Vein endothelial cell (primary cell): Measurements from ENCODE around the genes DBNDD2 and TNNC2.

DNA sequence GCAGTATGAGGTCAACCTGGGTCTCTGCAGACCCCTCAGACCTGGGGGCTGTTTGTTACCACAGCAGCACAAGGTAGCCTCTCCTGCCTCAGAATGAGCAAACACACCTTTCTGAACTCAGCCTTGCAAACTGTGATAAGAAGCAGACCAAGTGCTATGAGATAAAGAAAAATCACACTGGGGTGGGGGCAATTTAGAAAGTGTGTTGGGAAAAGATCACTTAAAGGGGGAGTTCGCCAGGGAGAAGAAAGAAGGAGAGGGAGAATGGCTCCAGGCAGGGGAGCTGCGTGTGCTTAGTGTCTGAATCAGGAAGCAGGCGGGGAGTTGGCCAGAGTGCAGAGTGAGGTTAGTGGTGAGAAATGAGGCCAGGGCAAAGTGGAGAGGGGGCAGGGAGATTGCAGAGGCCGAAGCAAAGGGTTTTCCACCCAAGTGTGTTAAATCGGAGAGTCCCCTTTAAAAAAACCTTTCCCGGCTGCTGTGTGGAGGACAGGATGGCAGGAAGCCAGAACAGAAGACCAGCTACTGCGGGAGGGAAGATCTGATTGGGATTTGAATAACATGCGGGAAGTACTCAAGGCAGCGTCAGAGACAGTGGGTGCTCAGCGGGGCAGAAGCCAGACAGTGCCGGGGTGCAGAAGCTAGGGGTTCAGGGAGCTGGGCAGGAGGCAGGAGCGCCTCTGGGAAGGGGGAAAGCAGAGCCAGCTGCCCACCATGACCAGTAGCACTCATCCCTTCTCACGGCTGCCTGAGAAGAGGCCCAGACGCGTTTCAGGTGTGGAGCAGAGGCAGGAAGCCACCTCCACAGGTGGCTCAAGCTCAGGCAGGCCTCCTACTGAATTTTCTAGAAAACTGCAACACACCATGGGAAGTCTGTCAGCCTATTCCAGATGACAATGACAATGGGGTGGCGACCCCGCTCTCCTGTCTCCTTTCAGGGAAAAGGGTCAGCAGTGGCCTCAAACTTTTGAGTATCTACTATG lies 9.0 kb downstream of the ADA start:
- CAGE, long polyA plus RNA: no peak

- CAGE, long polyA plus RNA: no peak
Measured at GRCh38 chr20:44983432-44983662, 17.0 kb downstream of the STK4 start.

- CAGE, long polyA plus RNA: no peak
Measured at GRCh38 chr20:45053086-45053448, 47.9 kb downstream of the KCNS1 start.

- CAGE, long polyA plus RNA: no peak
Measured at GRCh38 chr20:45071357-45071733, 29.6 kb downstream of the KCNS1 start.

DNA sequence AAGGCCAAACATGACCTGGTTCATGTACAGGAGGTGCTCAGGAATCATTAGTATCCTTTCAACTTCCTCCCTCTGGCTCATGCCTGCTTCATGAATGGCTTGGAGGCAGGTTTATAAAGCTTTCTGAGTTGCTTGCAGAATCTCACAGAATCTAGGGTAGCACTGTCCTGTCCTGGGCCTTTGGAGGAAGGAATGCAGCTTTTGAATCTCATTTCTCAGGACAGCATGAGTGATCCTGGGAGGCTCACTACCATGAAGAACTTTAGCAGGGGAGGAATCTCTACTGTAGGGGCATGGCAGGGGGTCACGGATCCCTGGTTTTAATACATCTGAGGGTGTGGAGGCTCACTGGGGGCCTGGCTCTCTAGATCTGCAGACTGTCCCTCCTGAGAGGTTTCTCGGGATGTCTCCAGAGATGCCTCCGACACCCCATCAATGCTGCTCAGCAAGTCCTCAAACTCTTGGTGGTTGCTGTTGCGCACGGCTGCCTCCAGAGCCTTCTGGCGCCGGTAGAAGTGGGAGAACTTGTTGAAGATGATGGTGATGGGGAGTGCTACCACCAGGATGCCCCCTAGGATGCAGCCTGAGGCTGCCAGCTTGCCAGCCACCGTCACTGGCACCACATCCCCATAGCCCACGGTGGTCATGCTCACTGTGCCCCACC lies 6.2 kb downstream of the KCNS1 start:
- CAGE, long polyA plus RNA: no peak

DNA sequence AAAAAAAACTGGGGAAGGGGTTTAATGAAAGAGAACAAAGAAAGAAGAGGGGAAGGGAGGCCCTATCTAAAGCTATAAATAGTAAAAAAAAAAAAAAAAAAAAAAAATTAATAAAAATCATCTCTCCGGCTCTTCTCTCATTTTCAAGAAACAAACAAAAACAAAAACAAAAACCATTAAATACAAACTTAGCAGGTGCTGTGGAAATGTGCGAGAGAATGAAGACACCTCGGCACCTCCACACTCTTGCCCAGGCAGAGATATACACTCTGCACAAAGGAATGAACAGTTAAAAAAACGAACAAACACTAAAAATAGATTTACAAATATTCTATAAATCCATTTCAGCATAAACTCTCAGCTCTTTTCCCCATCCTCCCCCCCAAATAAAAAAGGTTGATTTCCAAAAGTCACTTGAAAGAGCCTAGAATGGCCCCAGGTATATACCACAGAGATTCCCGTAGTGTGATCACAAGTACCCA lies 18.2 kb upstream of the MATN4 start:
- CAGE, long polyA plus RNA: no peak

- CAGE, long polyA plus RNA: no peak
Measured at GRCh38 chr20:45326783-45327685, 18.9 kb upstream of the MATN4 start.

DNA sequence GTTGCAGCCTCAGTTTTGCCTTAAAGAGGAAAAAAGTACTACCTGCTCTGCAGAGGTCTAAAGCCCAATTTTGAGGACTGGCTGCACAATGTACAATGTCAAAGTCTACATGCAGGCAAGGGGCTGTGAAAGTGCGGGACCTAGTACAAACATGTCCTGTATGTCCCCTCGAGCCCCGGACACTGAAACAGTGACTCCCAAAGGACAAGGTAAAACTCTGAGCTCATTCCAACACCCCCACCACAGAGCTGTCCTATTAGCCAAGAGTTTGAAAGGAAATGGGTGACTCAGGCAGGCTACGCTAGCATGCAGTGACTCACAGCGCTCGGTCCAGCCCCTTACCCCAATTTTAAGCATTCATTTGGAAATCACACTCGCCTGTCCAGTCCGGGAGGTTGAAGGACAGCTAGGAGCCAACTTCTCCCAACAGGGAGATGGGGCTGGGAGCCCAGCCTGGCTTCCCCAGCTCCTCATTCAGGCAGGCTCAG lies 4.1 kb downstream of the SDC4 start:
- CAGE, long polyA plus RNA: no peak

DNA sequence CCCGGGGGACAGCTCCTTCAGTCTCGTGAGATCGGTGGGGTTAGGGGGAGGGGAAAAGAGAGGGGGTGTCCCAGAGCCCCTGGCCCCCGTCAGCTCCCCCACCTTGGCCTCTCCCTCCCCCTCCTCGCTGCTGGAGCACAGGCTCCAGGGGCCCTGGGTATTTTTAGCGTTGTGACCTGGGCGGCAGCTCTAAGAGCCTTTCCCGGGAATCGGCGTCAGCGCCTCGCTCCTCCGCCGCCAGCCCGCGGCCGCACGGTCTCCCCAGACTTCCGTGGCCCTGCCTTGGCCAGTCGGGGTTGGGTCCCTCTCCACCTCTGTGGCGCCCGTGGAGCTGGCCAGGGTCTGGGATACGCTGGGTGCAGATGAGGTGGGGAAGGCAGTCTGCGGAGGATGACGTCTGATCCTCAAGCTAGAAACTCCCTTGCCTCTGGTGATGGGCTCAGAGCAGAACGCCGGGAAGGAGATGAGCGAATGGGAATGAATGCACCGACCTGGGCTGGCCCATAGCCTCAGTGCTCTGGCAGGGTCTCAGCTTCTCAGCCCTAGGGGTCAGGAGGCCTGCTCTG lies 963 bp upstream of the DBNDD2 start:
- CAGE, long polyA plus RNA: no peak

- CAGE, long polyA plus RNA: no peak
Measured at GRCh38 chr20:45407726-45408434, at the start of gene DBNDD2. Gene DBNDD2 (plus strand): TSS chr20:45408289.

DNA sequence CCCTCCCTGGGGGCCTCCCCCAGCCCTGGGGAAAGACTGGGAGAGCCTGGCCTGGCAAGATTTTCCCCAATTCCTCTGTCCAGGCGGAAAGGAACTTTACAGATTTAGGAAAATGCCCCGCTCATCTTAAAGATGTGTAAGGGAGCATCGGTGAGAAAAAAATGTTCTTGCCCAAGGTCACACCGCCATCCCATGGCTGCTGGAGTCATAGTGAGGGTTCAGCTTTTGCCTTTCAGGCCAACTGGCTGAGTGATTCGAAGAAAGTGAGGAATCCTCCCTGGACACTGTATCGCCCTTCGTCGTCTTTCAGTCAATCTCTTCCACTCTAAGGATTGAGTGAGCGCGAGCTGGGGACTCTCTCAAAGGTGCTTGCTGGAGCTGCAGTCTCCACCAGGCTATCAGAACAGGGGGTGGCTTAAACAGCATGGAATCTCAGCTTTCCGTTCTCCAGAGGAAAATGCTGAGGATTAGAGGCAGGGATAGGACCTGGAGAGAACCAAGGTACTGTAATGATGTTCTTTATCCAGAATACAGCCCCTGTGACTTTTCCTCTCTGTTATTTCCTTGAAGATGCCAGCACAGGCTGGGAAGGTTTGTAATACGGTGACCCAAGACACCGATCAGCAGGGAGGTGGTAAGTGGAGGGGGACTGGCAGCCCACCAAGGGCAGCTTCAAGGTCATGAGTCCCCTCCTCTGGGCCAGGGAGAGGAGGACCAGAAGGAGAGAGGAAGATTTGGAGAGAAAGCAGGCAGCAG lies 1.5 kb downstream of the WFDC2 start:
- CAGE, long polyA plus RNA: no peak

DNA sequence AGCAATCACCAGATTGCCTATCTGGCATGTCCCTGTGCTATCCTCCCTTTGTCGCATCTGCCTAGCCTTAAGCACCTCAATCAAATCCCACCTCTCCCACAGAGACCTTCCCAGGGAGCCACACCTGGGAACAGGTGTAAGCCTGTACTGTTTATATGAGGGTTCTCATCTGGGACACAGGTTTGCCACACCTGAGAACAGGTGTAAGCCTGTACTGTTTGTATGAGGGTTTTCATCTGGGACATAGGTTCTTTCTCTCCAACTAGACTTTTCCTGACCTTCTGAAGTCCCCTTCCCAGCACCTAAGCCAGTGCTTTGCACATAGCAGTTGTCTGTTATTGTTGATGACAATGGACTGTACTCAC lies 16.6 kb downstream of the WFDC3 start:
- CAGE, long polyA plus RNA: no peak

DNA sequence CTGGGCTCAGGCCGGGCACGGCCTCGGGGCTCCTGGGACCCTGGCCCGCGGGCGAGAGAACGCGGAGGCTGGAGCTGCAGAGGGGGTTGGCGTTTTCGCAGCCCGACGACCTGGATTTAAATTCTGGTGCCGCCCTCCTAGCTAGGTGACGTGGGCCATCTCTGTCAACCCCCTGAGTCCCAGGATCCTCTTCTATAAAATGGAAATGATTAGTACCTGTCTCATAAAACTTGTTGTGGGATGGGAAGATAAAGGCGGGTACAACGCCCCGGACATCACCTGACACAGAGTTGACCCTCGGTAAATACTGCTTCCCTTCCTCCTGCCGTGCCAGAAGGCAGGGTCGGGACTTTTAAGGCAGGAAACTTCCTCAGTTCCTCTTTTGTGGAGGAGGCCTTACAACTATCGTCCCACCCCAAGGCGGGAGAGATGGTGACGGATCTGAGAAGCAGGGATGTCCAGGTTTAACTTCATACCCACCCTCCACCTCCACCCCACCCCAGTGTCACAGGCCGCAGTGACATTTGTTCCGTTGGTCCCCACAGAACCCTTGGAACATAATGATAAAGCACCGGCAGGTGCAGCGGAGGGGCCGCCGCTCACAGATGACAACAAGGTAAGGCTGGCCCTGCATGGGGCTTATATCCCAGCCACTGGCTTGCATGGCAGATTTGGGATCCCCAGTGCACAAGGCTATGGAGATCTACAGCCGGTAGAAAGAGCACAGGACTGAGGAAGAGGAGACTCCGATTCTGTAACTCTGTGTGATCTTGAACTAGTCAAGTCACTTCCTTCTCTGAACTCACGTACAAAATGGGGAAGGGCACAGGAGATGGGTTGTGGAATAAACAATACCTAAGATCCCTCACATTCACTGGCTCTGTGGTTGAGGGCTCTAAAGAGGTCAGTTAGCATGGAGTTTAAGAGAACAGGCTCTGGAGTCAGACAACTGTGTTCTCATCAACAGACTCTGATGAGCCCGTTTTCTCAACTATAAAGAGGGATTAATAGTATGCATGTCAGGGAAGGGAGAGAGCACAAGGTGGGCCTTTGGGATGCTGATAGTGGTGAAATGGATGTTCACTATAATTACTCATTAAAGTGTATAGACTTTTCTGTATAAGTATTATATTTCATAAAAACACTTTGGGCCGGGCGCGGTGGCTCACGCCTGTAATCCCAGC lies 770 bp downstream of the DNTTIP1 start:
- CAGE, long polyA plus RNA: no peak

GRCh38 chr20:45822849-45823514 lies 4.1 kb downstream of the TNNC2 start:
- CAGE, long polyA plus RNA: no peak

- CAGE, long polyA plus RNA: no peak
Measured at GRCh38 chr20:45826079-45827154, 695 bp downstream of the TNNC2 start.

GRCh38 chr20:45827155-45827674 lies at the start of gene TNNC2:
Gene TNNC2 (minus strand): TSS chr20:45827312.
- CAGE, long polyA plus RNA: no peak

DNA sequence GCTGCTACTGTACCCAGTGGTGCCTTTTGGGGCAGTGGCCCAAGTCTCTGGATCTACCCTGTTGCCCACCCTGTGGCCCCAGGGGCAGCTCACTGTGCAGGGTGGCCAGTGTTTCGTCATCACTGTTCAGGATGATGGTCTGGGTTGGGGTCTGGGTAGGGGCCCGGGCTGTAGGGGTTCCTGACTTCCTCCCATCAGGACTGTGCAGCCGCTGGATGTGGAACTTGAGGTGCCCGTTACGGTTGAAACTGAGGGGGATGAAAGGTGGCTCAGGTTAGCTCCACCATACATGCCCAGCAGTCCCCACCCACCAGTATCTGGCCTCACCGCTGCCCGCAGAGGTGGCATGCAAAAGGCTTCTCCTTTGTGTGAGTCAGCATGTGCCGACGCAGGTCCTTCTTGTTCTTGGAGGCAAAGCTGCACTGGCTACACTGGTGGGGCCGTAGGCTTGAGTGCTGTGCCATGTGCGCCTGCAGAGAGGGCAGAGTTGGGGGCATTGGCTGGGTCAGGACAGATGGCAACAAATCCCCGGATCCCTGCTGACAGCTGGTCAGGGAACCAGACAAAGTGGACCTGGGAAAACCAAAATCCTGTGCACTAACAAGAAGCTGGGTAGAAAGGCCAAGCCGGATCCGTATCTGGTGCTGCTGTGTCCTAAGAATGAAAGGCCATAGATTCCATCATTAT lies 15.8 kb downstream of the PCIF1 start:
- CAGE, long polyA plus RNA: no peak

DNA sequence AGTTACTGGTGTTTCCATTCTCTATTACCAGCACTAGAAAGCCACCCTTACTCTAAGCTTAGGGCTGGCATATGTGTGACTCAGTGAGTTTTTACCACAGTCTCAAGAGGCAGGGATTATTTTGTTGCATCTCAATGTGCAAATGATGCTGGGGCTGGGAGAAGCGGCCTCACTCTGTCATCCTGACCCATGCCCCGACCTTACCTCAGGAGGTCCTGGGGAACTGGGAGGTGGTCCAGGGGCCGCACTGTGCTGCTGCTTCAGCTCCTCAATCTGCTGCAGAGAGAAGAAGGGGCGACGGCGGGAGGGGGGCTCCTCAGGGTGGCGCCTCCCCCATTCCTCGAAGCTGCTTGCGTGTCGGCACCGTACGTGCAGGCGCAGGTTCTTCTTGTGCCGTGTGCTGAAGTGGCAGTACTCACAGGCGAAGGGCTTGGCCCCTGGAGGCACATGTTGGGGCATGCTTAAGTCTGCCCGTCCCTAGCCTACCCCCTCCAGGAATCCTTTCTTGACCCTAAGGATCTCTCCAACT lies 12.9 kb downstream of the ZNF335 start:
- CAGE, long polyA plus RNA: no peak

GRCh38 chr20:45967639-45968240 lies 4.3 kb downstream of the ZNF335 start:
- CAGE, long polyA plus RNA: no peak

DNA sequence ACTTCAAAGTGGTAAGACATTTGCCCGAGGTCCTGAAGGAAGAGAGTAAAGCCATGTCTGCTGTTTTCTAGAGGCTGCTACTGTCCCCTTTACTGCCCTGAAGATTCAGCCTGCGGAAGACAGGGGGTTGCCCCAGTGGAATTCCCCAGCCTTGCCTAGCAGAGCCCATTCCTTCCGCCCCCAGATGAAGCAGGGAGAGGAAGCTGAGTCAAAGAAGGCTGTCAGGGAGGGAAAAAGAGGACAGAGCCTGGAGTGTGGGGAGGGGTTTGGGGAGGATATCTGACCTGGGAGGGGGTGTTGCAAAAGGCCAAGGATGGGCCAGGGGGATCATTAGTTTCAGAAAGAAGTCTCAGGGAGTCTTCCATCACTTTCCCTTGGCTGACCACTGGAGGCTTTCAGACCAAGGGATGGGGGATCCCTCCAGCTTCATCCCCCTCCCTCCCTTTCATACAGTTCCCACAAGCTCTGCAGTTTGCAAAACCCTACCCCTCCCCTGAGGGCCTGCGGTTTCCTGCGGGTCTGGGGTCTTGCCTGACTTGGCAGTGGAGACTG lies 465 bp upstream of the MMP9 start:
- CAGE, long polyA plus RNA: no peak